ENCODE results near the gene MRPL23.

DNA sequence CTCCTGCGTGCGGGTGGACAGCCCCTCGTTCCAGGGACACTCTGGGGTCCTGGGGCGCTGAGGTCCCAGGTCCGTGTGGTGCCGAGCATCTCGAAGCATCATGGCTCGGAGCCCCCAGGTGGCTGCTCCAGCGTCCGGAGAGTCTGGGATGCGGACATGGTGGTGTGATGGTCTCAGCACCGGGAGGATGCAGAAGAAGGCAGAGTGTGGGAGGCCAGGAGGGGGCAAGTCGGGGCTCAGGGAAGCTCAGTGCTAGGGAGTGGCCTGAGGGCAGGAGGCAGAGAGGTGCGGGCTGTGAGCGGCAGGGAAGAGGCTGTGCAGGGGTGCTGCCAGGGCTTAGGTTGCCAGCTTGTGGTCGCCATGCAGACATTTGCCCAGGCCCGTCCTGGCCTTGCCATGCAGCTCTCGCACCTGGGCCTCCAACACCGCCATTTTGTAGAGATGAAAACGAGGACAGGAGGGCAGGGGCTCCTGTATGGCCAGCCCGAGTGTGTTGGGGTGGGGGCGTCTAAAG, 363 bp downstream of the TNNT3 start:
- RRBS, result 88% methylated on average over 2 of the region's 22 CpGs

GRCh38 chr11:1938988-1939535, 8.1 kb upstream of the MRPL23 start:
- RRBS, result no CpG with 5 or more reads among the region's 22 CpGs

- RRBS, result no CpG with 5 or more reads among the region's 20 CpGs
Measured at GRCh38 chr11:1943631-1944267, 3.4 kb upstream of the MRPL23 start.

- RRBS, result 3% methylated on average over 19 of the region's 68 CpGs
Measured at GRCh38 chr11:1946962-1947417, at the start of gene MRPL23. MRPL23 (plus strand) TSS chr11:1947332.

- RRBS, result 85% methylated on average over 4 of the region's 14 CpGs
Measured at GRCh38 chr11:1967914-1968275, 20.8 kb downstream of the MRPL23 start.

DNA sequence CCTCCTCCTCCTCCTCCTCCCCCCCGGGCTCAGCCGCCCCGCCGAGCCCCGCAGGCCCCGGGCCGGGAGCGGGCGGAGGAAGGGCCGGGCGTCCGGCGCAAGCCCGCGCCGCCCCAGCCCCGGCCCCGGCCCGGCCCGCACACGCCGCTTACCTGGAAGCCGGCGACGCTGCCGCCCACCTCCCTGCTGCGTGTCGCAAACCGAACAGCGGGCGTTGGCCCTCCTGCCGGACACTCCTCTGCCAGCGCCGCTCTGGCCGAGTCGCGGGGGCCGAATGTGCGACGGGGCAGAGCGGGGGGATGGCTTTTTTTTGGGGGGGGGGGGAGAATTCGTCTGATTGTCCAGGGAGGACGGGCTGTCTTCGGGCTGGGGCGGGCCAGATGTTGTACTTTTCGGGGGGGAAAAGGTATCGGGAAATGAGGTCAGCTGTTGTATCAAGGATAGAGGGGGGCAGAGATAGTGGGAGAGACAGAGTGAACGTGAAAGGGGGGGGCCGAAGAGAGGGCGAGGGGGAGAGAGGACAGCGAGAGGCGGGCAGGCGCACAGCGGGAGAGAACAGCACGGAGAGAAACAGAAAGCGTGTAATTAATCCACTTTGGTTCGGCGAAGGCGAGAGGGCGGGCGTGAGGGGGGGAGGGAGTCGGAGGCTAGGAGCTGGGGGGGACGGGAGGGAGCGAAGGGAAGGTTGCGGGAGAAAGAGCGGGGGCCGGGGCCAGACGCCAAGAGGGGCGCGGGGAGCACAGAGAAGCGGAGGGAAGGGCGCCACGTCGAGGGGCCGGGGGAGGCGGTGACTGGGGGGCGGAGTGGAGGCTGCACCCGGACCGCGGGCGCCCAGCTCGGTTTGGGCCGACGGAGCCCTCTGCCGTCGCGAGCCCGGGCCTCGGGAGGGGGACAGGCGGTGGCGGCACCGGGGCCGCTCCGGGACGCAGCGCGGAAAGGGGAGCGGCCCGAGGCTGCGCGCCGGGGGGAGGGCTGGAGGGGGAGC, 820 bp downstream of the IGF2 start:
- RRBS, result 6% methylated on average over 41 of the region's 102 CpGs

DNA sequence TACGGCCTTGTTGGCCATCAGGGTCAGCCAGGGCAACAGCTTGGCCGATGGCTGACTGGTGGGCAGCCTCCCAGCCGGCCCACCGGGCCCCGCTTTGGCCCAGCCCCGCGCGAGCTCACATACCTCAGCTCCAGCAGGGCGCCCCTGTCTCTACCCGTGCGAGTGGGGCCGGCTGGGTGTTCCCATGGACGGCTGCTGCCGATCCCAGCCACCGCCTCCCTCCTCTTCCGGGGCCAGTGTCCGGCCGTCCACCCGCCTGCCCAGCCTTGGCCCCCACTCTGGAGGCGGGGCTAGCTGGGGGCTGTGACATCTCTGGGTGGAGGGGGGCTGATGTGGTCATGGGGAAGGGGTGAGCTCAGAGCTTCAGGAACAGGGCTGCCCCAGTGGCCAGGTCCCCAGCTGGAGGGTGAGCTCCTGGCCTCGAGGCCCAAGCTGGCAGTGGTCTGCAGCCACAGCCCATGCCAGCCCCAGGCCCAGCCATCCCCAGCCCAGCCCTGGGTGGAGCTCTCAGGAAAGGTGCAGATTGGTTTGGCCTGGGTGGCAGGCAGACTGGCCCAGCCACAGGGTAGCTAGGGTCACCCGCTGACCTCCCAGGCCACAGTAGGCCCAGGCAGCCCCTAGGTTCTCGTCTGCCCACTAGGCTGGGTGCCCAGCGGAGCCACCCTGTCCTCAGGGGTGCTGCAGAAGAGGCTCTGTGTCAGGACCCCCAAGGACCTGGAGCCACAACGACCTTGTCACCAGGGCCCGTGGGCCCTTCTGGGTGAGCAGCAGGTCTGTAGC, 2.7 kb downstream of the INS start:
- RRBS, result 58% methylated on average over 5 of the region's 26 CpGs

DNA sequence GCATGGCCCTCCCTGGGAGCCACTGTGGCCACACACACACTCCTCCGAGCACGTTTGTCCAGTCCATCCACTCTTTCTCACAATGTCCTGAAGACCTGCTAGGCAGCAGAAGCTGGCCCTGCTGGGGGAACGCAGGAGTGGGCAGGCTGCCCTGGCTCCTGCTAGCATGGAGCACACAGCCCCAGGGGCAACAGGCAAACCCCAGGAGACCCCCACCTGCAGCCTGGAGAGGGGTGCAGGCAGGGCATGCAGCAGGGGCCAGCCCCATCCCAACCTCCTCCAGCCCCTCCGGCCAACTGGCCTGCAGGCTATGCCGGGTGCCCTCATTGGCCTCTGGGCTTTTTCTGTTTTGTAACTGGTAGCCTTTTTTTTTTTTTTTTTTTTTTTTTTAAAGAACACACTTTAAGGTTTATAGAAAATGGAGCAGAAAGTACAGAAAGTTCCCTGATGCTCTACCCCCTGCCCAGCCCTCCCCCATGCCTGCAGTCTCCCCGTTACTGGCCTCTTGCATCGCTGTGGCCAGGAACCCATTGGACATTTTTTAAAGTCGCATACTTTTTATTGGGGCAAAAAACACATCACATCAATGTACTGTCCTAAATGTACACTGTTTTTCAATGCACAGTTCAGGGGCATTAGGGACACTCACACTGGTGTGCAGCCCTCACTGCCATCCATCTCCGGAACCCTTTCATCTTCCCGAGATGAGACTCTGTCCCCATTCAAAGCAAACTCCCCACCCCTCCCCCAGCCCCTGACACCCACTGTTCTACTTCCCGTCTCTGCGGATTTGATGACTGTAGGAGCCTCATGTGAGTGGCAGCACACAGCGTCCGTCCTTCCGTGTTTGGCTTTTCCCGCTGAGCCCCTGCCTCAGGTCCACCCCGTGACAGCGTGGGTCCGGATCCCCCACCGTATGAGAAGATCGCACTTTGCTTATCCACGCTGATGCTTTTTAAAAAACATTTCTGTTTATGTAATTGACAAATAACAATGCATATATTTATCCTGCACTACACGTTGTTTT, 41.6 kb upstream of the TH start:
- RRBS, result no CpG with 5 or more reads among the region's 23 CpGs

DNA sequence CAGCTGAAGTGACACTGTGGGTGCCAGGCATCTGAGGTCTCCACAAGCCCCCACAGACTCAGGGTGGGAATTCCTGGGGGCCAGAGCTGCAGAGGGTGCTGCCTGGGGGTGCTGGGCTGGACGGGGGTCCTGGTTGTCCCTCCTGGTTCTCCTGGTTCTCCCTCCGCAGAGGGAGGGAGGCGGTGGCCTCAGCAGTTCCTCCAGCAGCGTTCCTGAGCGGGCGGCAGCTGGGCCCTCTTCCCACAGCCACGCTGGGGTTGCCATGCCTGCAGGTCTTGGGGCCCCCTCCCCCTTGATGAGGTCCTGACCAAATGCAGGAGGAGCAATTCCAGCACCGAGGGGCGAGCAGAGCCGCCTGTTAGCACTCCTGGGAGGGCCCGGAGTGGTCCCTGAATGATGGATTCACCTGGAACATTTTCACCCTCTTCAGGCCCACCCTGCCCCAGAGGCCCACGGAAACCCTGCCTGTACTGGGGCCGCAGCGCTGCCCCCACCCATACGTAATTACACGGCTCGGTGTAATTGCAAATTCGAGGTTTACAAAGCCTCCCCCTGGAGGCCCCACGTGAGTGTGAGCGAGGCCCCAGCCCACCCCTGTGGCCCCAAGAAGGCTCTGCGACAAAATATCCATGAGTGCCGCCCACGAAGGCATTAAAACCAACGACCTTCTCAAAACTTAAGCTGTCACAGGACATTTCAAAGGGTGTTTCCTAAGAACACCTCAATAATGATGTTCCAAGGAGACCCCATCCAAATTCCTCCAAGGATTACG, 597 bp downstream of the C11orf21 start:
- RRBS, result no CpG with 5 or more reads among the region's 25 CpGs

DNA sequence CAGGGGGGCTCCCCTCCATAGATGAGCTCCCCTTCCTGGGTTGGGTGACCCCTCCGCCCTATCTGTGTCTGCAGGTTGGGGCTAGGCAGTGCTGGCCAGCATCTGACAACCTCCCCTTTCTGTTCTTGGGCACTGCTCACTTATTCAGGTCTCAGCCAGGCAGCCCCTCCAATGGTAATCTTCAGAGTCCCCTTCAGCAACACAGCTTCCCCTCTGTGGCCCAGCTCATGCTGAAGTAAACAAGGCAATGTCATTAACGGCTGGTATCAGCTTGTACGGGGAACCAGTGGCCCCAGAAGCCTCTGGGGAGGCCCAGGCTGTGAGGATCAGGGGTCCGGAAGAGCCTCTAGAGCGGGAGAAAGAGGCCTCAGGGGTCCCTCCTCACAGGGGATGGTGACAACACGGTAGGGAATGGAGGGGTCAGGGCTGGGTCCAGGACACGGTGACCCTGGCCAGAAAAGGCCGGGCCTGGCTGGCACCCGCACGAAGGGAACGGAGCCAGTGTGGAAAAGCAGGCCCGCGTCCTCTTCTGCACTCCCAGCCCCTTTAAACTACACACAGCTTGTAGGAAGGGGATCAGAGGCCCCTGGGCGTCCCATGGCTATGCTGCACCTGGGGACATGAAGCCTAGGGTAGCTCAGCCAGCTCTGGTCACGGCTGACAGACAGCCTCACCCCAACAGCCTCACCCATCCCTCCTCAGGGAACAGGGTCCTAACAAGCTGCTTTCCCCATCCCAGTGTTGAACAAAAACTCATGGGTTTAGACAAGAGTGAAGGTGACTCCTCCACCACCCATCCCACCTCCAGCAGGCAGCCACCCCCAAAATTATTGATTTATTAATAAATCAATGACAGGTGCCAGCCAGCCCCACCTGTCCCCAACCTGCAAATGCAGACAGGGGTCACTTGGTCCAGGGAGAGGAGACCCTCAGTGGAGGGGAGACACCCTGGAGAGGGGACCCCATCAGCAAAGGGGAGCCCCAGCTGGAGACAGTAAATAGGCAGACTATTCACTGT, 9.3 kb upstream of the CD81 start:
- RRBS, result no CpG with 5 or more reads among the region's 15 CpGs

DNA sequence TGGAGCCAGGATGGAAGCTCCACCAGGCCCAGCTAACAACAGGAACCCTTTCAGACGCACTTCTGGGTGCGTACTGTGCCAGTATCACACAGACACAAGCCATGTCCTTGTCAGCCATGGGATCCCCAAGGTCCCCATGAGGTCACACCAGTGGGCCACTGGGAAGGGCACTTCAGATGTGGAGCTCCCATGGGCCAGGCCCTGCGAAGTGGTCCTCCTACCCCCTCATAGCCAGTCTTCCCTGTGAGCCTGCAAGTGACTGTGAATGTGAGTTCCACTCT, 2.4 kb upstream of the CD81 start:
- RRBS, result no CpG with 5 or more reads among the region's 3 CpGs

GRCh38 chr11:2383691-2384343, 6.7 kb downstream of the CD81 start:
- RRBS, result 93% methylated on average over 4 of the region's 21 CpGs

DNA sequence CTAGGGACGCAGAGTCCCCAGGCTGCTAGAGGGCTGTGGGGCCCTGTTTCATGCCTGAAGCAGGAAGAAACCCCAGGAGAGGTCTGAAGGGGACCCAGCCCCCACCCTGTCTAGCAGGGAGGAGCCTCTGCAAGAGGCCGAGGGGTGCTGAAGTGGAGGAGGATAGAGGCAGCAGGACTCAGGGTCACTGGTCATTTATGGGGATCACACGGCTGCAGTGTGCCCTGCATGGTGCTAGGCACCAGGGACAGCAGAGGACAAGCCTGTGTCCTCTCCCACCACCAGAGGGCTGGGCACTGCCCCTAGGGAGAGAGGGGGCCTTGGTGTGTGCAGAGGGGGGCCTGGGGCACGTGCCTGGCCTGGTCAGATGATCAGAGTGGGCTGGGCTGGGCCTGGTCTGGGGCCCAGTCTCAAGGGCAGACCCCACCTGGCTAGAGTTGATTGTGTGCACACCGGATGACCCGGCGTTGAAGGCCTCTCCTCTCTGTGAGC, 11.4 kb upstream of the TSSC4 start:
- RRBS, result no CpG with 5 or more reads among the region's 7 CpGs

GRCh38 chr11:2465223-2465614, 20.4 kb downstream of the KCNQ1 start:
- RRBS, result no CpG with 5 or more reads among the region's 9 CpGs

- RRBS, result 98% methylated on average over 7 of the region's 27 CpGs
Measured at GRCh38 chr11:2576967-2577654, 132.3 kb downstream of the KCNQ1 start.

DNA sequence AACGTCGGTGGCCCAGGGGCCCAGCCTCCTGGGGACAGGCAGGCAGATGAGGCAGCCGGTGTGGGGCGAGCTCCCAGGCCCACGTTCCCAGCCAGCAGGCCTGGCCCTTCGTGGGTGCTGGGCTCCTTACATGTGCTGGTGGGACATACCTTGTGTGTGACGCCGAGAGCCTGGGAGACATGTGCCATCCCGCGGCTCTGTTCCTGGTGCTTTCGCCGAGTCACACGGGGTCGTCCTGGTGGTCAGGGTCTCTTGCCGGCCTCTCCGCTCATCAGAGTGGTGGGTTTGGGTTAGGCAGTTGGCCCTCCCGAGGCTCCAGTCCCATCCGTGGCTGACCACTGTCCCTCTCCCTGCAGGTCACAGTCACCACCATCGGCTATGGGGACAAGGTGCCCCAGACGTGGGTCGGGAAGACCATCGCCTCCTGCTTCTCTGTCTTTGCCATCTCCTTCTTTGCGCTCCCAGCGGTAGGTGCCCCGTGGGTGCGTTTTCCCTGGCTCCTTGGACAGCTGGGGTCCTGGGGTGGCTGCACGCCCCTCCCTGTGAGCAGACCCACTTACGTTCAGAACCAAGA, 138.4 kb downstream of the KCNQ1 start:
- RRBS, result 90% methylated on average over 1 of the region's 28 CpGs

GRCh38 chr11:2692398-2693178, 193.0 kb downstream of the CDKN1C start:
- RRBS, result no CpG with 5 or more reads among the region's 3 CpGs

GRCh38 chr11:2696211-2696823, 189.3 kb downstream of the CDKN1C start:
- RRBS, result no CpG with 5 or more reads among the region's 5 CpGs

DNA sequence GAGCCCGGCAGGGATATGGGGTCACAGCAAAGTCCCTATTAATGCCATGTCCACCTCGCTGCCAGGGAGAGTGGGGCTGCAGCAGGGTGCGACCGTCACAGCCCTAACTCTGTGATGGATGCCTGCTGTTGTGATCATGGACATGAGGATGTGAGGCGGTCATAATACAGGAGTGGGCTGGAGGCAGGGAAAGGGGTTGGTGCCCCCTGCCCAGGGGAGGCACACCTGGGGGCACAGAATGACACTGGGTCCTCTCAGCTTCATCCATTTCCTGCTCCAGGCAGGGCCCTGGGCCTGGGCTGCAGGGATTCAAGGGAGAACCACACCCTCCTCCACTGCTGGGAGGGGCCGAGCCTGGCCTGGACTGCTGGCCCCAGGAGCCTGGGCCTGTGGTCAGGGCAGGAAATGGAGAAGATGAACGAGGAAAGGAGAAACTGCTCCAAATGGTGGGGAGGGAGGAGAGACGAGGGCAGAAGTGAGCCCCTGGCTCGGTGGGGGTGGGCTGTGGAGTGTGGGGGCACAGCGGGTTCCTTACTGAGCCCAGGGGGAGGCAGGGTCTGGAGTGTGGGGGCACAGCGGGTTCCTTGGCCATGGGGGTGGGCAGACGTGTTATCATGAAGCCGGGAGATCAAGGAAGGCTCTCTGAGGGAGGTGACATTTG, 147.7 kb downstream of the CDKN1C start:
- RRBS, result 85% methylated on average over 1 of the region's 13 CpGs

DNA sequence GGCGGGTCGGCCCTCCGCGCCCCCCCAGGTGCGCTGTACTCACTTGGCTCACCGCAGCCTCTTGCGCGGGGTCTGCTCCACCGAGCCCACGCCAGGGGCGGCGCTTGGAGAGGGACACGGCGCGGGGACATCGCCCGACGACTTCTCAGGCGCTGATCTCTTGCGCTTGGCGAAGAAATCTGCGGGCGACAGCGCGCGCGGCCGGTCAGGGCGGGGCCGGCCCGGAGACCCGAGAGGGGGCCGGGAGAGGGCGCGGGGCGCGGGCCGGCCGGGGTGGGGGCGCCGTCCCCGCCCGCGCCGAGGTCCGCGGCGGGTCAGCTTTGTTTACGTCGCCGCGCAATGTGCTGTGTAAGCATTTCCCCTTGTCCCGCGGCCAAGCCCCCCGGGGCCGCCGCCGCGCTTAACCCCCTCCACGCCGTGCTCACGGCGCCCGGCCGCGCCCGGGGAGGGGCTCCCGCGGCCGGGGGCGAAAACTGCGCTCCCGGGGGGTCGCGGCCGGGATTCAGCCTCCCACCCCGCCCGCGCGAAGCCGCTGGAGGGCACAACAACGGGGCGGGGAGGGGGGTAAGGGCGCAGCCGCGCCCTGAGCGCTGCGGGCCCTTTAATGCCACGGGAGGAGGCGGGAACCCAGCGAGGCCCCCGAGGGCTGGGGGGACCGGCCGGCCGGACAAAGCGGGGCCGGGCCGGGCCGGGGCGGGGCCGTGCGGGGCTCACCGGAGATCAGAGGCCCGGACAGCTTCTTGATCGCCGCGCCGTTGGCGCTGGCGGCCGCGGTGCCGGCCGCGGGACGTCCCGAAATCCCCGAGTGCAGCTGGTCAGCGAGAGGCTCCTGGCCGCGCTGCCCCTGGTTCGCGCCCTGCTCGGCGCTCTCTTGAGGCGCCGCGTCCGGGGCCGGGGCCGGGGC, 1.4 kb downstream of the CDKN1C start:
- RRBS, result 2% methylated on average over 29 of the region's 131 CpGs

Measured in OVCAR3 (cell line).